Osteocyte (in vitro differentiated cells): ENCODE measurements around a stretch of chr9.

DNA sequence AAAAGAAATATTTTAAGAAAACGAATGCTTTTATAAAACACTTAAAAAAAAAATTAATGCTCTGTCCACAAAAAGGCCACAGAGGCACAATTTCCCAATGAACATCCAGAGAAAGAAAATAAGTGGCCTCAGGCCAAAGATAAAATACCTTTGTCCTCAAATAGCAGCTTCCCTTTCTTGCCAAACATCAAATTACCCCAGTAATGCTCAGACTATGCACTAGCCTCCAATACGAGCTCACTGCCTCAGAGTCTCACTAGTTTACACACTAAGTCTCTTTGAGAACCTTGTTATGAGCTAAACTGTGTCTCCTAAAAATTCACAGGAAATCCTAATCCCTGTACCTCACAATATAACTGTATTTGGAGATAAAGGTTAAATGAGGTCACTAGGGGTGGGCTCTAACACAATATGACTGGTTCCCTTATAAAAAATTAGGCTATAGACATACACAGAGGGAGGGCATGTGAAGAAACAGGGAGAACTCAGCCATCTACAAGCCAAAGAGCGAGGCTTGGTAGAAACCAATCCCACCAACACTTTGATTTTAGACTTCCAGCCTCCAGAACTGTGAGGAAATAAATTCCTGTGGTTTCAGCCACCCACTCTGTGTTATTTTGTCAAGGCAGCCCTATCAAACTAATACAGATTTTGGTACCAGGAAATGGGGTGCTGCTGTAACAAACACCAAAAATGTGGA is 4.5 kb downstream of the MPDZ start:
- PRO-cap = no peak

- PRO-cap = no peak
Observed at GRCh38 chr9:13487873-13488341, 208.4 kb upstream of the MPDZ start.

DNA sequence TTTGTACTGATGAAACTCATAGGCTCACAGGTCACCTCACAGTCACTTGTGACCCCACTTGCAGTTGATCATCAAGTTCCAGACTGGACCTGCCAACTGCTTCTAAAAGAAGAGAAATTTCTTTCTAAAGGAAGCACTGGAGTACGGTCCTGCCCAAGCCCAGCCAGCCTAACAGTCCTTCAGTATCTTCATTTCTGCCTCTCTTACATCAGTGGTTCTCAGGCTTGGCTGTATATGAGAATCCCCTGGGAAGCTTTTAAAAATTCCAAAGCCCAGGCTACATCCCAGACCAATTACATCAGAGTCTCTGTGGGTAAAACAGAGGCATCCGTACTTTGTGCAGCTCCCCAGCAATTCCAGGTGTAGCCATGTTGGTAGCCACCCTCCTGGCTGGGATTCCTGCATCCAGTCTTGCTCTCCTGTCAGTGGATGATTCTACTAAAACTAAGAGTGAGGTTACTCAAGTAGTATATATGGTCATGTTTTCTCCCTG is 282.1 kb downstream of the NFIB start:
- PRO-cap = no peak

DNA sequence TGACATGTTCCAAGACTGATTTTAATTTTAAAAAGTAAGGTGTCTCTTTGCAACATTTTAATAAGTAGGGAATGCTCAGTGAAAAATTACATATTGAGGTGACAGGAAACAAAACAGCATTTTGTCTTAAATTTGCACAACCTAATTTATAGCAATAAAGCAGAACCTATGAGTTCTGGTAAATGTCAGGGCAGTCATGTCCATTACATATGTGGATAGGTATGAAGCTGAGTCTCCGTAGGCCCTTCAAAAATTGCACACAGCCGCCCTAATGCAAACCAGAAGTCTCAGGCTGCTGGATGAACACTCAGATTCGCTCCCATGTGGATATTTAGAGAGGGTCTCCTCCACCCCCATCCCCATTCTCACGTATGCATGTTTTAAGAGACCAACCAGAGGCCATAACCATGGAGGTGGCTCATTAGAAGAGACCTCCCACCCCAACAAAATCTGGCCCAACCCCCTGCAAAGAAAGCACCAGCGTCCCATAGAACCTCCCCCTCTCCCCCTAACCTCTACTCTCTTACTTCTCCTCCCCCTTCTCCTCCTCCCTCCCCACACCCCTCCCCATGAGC is 43.2 kb downstream of the NFIB start:
- PRO-cap = no peak

GRCh38 chr9:14271251-14271673 is 42.7 kb downstream of the NFIB start:
- PRO-cap = no peak

DNA sequence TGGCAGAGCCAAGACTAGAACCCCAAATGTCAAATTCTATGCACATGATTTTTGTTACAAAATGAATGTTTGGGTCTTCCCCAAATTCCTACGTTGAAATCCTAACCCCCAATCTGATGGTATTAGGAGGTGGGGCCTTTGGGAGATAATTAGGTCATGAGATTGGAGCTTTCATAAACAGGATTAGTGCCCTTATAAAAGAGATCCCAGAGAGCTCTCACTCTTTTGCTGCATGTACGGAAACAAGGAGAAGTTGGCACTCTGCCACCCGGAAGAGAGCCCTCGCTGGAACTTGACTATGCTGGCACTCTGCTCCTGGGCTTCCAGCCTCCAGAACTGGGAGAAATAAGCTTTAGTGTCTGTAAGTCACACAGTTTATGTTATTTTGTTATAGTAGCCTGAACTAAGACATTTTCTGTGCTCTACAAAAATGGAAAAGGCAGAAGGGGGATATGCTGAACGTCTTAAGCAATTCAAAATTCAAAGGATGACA is 17.5 kb downstream of the NFIB start:
- PRO-cap = no peak

DNA sequence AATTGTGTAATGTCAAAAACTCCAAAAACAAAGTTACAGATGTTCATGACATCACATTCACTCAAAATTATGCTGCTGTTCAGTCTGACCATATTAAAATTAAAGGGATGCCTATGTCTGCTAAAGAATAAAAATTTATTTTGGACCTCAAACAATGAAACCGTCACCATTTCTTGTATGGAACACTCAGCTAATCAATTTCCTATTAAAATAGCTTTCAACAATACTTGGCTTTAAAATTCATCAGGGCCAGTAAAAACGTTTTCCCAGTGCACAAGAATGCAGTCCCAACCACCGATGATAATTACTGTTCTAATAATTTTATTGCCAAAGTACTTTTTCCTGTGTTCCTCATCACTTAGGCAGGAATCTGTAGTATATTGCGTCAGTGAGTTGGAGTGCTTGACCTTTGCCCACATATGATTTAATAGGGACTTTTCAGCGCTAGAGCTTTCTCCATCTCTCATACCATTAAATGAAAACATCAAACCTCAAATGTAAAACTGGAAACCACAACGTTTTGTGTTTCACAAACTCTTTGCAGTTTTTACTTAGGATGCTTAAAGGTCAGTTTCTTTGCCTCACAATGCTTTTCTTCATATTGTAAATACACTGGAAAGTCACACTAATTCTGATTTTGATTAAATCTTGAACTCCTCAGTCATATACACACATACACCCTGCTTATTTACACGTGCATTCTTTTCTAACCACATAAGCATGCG is 6.2 kb upstream of the NFIB start:
- PRO-cap = no peak

GRCh38 chr9:14345881-14346805 is 32.2 kb upstream of the NFIB start:
- PRO-cap = no peak

- PRO-cap = no peak
Observed at GRCh38 chr9:14346806-14347435, 33.0 kb upstream of the NFIB start.

DNA sequence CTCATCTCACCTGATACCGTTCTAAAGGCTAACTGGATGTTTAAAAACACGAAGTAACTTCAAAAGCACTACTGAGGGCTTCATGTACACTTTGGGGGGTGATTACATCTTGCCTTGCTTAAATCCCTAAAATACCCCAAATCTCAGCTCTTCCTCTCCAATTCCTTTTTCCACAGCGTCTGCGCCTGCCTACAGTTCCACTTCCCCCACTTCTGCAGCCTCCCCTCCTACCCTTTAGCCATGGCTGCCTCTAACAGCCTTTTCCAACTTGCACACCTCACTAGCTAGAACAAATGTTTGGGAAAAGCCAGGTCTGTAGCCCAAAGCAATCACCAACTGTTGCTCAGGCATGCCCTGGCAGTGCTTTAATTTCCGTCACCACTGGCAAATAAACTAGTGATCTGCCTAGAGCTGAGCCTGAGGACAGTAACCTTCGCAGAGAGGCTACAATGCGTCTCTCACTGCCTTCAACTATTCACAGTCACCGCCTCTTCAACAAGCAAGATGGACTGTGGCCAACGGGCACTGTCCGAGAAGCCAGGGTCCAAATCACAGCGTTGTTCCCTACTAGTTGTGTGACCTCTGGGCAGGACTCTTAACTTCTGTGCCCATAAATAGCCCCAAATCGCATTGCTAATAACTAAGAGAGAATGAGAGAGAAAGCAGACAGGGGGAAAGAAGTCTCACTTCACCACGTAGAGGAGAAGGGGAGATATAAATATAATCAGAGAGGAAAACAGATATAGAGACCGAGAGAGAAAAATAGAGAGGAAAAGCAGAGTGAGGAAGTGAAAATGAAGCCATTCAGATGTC is 158.1 kb downstream of the ZDHHC21 start:
- PRO-cap = no peak

GRCh38 chr9:15310318-15310908 is 3.4 kb upstream of the TTC39B start:
- PRO-cap = no peak

GRCh38 chr9:15423697-15424263 is 1.1 kb downstream of the SNAPC3 start:
- PRO-cap = no peak

DNA sequence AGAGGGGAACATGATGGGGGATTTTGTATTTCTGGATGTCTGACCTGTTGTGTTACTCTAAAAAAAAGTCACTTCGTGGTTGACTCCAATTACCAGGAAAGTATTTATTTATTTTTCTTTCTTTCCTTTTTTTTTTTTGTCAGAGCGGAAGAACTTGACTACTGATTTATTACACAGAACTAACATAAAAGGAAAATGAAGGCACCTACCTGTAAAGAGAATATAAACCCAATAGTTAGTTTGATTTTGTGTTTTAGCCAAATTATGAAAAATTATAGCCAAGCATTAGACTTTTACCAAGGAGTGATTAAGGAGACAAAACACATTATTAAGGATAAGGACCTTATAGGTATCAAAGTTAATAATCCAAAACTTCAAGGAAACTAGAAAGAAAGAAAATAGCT is 20.3 kb upstream of the PSIP1 start:
- PRO-cap = no peak

DNA sequence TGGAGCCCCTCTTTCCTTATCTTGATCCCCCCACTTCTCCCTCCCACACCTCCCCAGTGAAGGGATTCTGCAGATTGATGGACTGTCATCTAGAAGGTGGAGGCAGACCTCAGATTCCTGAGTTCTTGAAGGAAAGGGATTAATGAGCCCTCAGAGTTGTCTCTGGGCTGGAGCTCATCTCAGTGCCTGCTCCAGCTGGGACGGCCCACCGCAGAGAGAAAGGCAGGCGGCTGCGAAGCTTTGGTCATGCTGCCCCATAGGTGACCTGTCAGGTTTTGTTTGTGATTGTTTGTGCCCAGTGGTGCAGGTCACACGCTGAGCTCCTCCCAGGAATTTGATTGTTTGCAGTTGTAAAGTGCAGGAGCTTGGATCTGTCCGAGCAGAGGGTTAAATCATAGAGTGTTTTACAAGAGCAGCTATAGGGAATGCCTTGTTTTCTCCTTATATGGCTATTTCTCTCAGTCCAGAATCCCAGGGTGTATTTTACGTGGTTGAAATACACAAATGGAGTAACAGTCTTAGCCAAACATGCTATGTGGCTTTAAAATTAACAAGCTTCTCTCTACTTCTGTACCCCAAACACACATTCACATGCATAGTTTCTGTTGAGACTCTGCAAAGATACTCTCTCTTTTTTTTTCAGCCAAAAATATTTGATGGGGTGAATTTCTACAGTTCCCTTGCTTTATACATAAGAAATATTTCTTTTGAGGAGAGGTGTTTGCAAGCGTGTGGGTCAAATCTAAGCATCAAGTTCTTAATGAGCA is 487.6 kb downstream of the CCDC171 start:
- PRO-cap = no peak

DNA sequence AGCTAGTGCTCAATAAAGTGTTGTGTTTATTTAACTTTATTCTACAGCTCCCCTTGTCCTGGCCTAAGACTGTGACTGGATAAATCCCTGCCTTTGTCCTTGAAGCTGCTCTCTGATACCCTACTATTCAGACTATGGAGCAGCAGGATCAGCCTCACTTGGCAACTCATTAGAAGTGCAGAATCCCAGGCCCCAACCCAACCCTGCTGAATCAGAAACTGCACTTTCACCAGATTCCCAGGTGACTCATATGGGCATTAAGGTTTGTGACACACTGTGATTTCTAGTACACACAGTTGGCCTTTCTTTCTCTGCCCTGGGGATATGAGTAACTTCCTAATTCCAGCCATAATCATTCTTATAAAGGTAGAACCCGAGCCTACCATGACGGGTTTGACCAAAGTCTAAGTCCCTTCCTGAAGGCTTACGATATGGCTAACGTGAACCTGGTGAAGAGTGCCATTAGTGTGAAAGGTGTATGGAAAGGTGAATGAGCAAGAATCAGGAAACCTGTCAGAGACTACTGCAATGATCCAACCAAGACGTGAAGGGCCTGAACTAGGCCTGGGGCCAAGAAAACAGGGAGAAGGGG is 533.1 kb downstream of the BNC2 start:
- PRO-cap = no peak

- PRO-cap = no peak
Observed at GRCh38 chr9:16499883-16500403, 370.5 kb downstream of the BNC2 start.

DNA sequence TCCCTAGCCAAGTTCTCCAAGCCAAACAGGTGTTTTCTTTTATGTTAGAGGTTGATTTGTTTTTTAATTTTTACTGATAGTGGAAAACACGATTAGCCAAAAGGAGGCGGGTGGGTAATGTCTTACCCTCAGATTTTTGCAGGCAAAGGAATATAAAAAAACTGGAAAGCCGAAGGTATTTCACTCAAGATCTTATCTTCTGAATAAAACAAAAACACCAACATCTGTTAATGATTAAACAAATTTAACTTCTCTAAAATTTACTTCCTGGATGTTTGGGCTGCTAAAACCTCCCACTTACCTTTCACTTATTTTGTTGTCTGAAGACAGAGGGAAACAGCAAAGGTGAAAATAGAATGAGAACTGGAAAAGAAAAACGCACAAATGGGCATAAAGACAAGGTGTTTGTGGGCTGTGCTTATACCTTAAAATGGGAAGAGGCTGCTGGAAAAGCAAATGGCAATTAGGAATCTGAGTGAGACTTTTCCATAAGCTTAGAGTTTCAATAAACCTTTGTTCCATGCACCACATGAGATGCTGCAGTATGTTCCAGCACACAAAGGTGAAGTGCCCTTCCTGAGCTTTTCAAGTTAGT is 298.4 kb downstream of the BNC2 start:
- PRO-cap = no peak

DNA sequence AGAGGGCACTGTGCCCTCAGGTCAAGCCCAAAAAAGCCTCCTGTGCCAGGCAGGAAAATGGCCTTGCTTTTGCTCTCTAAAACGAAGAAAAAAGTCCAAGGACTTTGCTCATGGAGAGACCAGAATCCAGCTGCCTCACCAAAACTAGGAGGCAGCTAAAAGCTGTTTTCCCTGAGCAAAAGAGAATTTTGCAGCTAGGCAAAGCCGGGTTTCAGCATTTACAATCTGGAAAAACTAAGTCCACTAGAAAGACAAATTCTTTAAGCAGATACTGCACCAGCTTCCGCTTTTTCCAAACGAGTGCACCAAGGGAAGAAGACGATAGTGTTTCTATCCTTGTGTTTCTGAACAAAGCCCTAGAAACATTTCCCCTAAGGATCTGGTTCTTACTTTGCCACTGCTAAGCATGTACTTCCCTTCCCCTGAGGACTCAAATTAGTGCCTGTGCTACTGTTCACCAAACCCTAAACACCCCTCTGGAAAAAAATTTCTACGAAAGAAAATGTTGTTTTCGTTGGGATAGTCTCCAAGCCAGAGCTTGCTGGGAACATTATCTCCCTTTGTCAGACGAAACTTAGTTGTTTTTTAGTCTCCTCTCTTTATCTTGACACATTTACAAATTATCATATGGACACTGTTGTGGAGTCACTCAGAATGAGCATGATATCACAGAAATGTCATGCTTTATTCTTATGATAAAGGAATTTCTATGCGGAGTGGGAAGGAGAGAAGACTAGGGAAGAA is 294.6 kb downstream of the BNC2 start:
- PRO-cap = no peak

DNA sequence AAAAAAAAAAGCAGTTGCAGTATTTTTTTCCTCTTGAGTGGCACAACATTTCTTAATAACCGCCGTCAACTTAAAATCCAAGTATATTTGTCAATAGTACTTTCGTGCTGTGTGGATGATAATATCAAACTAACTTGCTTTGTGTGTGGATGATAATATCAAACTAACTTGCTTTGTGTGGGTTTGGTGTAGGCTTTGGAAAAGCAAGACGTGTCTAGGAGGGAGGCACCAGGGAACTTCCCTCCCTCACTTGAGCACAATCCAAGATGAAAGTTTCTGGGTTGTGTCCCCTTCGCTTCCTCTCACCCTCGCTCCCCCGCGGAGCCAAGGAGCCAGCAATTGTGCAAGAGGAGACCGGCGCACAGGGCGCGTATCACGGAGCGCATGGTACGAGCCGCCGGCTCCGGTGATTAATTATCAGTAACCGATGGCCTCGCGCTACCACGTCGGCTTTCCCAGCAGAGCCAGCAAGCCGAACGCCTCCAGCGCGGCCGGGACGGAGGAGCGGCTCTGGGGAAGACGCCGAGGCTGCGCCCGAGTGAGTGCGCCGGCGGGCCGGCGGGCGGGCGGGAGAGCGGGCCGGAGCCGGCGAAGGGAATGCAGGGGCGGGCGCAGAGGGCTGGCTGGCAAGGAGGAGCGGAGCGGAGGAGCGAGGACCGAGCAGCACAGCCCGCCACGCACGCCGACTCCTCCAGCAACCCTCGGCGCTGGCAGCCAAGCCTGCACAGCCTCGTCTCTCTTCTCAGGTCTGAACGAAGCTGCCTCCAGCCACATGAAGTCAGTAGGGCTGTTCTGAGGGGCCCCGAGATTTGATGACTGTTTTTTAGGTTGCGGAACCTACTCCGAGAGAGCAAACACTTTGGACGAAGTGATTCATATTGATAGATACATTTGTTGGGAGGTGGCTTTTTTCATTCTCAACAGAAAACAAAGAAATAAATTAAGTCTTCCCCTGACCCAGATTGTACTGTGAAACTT is 143.6 kb downstream of the BNC2 start:
- PRO-cap = unidirectional peak, plus-strand start at position 338 of the sequence; bidirectional peak, plus-strand start at position 629 of the sequence, minus-strand start at position 512 of the sequence; bidirectional peak, plus-strand start at position 736 of the sequence, minus-strand start at position 750 of the sequence

GRCh38 chr9:16729693-16730119 is 140.8 kb downstream of the BNC2 start:
- PRO-cap = no peak